Neuron (in vitro differentiated cells): ENCODE results near the gene CNTN2.

DNA sequence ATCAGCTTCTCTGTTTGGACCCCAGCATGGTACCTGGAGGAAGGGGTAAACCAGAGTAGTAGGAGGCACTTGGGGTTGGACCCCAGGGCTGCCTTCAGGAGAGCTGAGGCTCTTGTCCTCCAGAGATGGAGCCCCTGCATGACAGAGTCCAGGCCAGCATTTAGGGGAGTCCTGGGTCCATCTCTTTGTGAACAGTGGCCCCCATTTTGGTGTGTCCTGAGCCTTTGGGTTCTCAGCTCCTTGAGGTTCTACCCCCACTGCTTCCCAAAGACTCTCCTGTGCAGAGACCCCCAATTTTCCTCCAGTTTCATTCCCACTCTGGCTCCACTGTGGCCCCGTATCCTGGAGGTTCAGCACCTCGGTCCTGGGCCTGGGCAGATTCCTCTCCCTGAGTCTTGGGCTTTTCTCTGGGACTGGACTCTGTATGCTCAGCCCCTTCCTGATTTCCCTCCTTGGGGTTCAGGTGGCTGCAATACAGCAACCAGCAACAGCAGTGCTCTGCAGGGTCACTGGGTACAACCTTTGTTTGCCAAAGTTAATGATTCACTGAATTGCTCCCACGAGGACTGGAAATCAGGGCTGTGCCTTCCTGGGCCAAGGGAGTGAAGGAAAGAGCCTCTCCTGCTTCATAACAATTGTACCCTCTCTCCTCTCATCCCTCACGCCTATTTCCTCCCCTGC, 52.5 kb upstream of the GOLT1A start:
- PRO-cap, result no peak

DNA sequence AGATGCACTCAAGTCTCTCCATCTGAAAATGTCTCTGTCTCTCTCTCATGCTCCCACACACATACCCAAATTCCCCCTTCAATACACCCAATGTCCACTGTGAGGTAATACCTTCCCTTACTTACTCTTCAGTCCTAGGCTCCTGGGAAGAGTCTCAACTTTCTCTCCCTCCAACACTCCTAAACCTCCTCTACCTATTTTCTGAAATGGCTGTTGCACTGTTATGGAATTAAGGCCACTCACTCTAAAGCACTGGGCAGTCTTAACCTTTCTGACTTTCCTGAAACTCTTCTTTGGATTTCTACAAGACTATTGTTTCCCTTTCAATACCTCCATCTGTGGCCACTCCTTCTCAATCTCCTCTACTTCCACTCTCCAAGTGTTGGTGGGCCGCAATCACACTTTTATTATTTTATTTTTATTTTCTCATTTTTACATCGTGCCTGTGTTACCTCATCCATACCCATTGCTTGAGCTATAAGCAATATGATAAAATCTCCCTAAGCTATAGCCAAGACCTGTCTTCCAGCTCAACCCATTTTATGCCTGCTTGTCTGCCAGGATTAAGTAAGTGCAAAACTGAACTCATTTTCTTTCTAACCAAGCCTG, 56.2 kb upstream of the GOLT1A start:
- PRO-cap, result no peak

DNA sequence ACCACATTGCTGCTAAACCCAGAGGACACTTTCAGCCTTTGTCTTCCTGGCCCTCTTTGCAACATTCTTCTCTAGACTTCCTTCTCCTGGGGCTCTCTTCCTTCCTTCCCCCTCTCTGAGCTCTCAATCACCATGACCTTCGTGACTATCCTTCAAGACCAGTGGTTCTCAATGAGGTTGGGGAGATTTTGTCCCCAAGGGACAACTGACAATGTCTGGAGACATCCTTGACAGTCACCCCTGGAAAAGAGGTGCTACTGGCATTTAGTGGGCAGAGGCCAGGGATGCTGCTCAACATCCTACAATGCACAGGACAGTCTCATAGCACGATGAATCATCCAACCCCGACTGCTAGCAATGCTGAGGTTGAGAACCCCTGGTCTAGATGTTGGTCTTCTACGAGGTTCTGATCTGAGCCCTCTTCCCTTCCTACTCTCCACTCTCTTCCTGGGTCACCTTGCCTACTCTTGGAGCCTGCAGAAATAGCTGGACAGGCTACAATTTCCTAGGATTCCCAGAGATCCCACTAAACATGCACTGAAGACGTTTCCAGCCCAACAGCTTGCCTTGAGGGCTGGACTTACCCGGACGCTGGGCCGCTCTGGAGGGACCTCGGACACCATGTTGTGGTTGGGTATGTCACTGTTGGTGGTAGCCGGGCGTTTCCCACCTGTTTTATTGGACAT, 59.4 kb upstream of the GOLT1A start:
- PRO-cap, result no peak

- PRO-cap, result unidirectional peak, plus-strand start at chr1:204287779; unidirectional peak, minus-strand start at chr1:204288158
Measured at GRCh38 chr1:204287437-204288841, 71.8 kb downstream of the PLEKHA6 start.

DNA sequence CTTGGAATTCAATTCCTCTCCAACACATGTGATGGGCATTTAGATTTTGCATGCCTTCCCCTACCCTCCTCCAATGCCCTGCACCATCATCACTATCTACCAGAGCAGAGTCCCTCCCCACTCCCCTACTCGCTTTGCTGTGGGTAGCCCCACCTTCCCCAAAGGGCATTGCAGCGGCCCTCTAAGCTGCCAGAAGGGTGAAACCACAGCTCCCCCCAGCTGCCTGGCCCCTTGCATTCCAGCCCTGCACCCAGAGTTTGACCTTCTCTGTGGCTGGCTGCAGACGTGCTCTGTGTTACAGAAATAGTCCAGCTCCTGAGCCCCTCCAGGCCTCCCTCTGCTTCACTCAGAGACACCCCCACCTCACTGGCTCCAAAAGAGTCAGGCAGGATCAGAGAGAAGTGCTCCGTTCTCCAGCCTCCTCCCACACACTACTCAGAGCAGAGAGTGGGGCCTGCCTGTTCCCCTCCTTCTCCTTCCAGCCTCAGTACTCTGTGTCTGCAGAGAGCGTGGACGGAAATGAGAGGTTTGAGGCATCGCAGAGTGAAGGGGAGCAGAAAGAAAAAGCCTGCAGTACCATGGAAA, 63.3 kb downstream of the PLEKHA6 start:
- PRO-cap, result no peak

DNA sequence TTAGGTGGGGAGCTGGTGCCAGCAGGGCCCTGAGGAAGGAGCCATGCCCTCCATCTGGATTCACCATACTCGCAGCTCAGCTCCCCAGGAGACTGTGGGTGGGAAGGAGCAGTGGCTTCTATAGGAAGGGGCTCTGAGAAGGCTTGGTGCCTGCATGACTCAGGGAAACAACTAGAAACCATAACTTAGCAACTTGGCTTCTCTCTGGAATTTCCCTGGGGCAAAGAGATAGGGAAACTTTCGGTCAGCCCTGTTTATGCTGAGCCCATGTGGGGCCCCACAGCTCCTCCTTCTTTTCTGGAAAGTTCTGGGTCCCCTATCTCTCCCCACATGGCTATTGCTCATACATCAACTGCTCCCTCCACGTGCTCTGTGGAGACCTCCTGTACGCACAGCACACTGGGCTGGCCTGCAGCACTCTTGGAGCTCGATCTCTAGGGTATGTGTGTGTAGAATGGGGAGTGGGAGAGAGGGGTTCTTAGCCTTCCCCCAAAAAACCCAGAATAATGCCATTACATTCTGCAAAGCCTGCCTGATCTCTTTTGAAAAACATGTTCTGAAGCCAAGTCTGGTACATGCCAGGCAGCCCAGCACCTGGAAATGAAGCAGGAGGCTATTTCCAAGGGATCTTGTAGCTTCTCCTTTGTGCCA, 39.3 kb downstream of the PLEKHA6 start:
- PRO-cap, result no peak

- PRO-cap, result no peak
Measured at GRCh38 chr1:204342900-204343099, 16.9 kb downstream of the PLEKHA6 start.

- PRO-cap, result bidirectional peak, plus-strand start at chr1:204351076, minus-strand start at chr1:204350983
Measured at GRCh38 chr1:204350691-204351326, 8.9 kb downstream of the PLEKHA6 start.

DNA sequence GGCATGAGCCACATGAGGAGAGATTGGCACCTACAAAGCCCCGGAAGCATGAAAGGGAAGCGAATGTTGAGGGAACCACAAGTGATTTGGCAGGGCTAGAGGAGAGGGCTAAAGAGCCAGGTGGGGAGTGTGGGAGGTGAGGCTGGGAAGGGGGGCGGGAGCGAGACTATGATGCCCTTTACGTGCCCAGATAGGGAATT, 5.2 kb upstream of the PLEKHA6 start:
- PRO-cap, result no peak

DNA sequence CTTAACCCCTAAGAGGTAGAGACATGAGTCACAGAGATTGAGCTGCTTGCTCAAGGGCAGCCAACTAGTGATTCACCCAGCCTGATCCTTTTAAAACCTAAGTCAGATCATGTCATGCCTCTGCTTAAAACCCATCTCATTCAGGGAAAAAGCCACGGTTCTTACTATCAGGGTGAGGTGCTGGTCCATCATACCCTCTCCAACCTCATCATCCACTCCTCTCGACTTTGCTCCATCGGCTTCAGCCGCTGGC, 14.4 kb upstream of the PPP1R15B start:
- PRO-cap, result no peak

- PRO-cap, result no peak
Measured at GRCh38 chr1:204443795-204444242, 32.2 kb upstream of the PPP1R15B start.

DNA sequence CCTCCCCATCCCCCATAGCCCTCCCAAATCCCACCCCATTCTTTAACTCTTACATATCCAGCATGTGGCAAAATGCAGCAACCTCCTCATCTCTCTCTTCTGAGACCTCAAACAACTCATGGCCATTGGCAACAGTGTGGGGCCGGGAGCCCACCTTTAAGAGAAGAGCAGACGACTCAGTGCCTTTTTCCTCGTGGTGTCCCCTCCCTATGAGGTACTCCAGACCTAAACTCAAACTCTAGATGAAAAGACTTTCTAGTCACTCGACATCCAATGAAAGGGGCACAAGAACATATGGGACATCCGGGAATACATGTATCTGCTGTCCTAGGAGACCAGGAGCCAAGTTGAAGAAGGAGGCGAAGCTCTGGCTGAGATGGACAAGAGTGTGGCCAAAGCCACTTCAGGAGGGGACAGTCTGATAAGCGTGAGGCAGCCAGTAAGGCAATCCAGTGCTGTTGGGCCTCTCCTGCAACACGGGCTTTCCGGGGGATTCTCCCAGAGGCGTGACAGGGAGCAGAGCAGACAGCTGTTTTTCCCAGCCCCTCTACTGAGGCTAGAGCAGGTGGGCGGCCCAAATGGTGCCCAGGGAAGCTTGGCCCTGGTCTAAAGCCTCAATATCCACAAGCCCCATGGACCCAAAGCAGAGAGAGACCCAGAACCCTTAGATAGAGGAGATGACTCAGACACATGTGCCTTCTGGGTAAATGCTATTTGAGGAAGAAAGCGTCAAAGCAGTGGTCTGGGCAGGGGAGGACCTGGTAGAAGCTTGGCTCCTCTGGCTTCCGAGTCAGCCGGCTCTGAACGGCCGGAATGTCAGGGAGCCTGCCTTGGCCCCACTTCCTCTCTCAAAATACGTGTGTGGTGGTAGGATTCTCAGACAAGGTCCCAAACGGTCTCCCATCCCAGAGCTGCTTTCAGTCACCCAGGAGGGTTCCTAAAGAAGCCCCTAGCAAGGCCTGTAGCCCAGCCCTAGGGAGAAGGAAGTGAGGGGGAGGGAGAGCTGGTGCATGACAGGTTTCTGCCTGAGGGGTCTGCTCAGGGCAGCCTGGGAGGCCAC, 29.1 kb downstream of the PIK3C2B start:
- PRO-cap, result no peak

DNA sequence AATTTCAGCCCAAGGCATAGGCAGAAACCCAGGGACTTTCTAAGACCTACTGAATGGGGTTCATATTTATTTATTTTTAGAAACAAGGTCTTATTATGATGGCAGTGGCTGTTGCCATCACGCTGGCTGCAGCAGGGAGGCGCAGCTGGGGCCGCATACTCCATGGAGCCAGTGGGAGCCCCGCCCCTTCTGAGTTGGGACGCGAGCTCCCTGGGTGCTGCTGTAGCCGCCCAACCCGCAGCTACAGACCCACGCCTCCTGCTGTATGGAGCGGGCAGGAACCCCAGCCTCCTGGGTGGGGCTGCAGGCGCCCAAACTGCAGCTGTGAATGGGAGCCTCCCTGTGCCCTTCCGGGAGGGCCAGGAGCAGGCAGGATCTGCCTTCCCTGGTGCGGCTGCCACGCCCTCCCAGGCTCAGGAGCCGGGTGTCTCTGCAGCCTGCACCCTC, 66.4 kb upstream of the LRRN2 start:
- PRO-cap, result no peak

DNA sequence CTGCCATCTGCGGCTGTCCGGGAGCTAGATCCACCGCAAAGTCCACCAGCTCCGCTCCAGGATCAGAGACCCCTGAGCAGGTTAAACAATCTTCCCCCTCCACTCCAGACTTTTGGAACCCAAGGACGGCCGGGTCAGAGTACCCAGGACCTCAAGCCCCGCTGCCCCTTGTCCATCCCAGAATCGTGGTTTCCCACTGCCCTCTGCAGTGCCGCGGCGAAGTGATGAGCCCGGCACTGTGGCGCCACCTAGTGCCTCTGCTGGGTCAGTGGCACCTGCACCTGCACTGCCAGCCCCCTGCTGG, 21.4 kb upstream of the NFASC start:
- PRO-cap, result unidirectional peak, minus-strand start at position 198 of the sequence

DNA sequence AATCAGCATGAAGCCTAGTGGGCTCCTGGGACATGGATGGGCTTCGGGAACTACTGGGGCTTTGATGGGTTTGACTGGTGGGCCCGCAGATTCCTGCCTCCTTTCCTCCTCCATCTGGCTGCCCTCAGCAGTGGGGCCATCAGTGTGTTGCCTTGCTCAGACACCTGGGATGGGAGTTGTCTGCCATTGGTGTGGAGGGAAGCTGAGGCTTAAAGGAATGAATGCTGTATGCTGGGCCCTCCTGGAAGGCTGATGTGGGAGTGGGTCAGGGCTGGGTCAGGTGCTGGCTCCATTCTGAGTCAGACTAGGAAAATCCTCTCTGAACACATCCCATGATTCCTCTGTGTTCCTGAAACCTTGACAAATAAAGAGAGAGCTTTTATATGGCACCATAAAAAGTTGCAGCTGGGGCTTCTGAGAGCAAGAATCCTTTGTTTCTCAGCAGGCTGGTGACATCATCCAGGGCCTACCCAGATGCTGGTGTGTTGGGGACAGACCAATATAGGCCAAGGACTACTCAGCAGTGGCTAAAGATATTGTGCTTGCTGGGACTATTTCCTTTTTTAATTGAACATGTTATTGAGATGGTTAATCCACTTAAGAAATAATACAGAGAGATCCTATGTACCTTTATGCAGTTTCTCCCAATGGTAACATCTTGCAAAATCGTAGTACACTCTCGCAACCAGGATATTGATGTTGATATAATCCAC, 14.4 kb downstream of the NFASC start:
- PRO-cap, result bidirectional peak, plus-strand start at position 494 of the sequence, minus-strand start at position 296 of the sequence

GRCh38 chr1:205042602-205043569, at the start of gene CNTN2:
CNTN2 (plus strand) TSS chr1:205043212.
- PRO-cap, result bidirectional peak, plus-strand start at chr1:205043212, minus-strand start at chr1:205042977

- PRO-cap, result no peak
Measured at GRCh38 chr1:205211888-205212362, 423 bp upstream of the DSTYK start.

DNA sequence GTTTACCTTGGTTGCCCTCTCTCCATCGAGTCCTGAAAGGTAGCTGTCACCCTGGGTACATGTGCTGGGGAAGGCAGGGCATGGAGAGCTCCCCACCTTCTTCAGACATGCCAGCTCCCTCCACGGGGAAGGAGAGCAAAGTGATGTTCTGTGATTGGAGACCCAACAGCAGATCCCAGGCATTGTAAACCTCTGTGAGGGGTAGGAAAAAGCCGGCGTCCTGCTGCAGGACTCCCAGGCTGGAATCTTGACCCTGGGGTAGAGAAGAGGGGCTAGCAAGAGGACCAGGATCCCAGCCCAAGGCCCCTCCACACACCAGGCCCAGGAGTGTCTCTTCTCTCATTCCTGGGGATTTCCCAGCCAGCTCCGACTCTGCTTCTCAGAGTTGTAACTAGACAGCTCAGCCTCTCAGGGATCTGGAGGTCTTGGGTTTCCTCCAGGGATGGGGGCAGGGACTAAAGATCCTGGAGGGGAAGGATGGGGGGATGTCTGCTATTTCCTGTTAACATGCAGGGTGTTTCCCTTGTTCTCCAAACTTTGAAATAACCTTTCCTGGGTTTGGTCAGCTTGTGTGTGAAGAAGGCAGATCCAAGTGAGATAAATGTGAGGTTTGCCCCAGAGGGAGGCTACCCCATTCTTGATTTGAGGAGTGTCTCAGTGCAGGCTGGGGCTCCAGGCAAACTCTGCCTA, 34.5 kb downstream of the TMCC2 start:
- PRO-cap, result no peak

DNA sequence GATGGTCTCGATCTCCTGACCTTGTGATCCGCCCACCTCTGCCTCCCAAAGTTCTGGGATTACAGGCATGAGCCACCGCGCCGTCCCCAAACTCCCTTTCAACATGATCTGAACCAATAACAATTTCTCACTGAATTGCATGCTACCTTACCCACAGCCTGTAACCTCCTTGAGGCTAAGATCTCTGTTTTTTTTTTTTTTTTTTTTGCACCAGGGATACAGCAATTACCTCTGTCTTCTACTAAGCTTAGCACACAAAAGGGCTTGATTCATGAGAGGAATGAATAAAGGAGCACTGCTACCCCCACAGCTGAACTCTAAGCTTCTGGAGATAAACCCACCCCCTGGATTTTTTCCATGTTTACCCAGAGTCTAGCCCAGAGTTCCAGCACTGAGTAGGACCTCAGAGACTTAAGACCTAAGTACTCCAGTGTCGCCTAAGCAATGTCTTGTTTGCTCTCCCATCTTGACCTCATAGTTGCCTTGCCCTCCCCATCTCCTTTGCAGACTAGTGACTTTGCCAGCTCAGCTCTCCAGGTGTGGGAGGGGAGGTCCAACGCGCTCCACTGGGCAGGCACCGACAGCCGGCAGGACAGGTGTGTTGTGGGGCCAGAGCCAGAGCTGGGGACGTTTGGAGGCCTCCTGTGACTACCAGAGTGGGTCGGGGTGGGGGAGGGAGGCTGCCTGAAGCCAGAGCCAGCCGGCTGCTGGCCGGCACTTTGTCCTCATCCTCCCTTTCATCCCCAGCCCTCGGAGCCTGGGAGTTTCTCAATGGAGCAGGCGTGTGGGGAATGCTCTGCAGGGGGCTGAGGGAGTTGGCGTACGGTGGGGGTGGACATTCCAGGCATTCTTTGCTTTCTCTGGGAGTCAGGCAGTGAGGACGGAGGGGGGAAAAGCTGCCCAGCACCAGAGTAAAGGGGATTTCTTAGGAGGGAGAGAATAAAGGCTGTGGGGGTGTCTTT, 20.5 kb downstream of the NUAK2 start:
- PRO-cap, result bidirectional peak, plus-strand start at position 693 of the sequence, minus-strand start at position 605 of the sequence

DNA sequence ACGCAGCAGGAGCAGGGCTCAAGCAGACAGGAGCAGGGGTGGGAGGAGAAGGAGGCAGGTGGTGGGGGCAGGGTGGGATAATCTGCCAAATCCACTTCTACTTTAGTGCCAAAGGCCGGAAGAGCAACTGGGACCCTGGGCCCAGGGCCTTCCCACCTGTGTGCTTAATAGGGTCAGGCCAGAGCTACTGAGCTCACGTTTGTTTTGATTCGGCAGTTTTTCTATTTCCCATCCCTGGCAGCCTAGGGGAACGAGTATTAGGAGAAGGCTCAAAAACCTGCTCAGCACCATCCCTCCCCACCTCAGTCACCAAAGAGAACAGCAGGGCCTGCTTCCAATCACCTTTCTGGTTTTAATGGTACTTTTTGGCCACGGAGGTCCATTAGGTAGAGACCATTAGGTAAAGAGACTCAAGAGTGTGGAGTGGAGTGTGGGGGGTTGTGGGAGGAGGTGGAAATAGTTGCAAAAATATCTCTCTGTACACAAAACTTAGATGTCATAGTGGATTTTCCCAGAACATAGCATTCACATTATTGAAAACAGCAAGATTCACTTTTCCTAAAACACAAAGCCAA, 19.7 kb downstream of the NUAK2 start:
- PRO-cap, result no peak